Foreskin fibroblast (primary cell): ENCODE results near the genes SKP1 and JADE2.

- RRBS: no CpG with 5 or more reads among the region's 3 CpGs
These were observed 467 bp downstream of the LEAP2 start for GRCh38 chr5:132873908-132874362.

GRCh38 chr5:132934087-132935101 is 29.0 kb downstream of the AFF4 start:
- RRBS: no CpG with 5 or more reads among the region's 18 CpGs

GRCh38 chr5:133043670-133044038 is 8.2 kb upstream of the HSPA4 start:
- RRBS: no CpG with 5 or more reads among the region's 2 CpGs

DNA sequence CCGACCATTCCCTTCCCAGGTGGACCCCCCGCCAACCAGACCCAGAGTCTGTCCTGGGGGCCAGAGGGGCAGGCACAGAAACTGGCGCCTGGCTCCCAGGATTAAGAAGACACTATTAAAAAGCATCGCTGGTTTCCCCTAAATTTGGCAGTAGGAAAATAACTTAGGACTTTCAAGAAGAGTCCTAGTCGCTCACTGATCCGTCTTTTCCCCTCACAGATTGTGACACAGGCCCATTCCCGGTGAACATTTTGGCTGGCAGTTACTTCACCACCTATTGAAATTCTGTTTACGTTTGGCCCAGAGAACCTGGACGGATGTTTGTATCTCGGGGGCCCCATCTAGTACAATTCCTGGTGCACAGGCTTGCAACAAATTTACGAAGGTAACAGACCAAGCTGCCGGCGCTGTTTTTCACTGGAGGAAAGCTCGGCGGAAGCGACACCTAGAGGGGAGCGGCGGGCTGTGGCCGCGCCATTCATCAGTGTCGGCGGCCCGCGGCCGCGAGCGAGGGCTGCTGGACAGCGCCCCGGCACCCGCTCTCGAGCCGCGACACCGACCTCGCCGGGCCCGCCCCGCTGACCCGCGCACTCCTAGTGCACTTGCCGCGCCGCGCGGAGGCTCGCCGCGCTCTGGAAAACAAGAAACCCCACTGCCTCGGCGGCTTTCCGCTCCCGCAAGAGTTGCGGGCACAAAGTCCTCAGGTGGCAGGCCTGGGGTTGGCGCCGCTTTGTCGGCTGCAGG is 1.5 kb downstream of the FSTL4 start:
- RRBS: 0% methylated on average over 7 of the region's 56 CpGs

- RRBS: no CpG with 5 or more reads among the region's 8 CpGs
These were observed 54.2 kb upstream of the VDAC1 start for GRCh38 chr5:134058937-134059481.

DNA sequence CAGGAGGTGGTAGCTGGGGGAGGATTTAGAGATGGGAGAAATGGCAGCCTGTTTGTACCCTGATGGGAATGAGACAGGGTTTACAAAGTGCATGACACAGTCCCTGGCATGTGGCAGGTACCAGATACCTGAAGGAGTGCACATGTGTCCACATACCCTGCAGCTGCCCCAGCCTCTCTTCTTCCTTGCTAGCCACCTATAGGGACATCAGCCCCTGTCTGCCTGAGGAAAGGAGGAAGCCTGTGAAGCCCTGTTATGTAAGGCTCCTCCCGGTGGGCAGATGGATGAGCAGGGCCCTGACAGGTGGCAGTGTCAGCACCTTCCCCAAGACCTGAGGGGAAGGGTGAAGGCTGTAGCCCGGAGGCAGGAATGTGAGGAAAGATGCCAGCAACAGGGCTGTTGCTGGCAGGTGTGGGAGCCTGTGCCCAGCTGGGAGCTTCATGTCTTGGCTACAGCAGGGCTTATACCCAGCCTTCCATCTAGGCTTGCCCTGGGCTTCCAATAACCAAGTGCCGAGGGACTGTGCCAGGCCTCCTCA is 21.7 kb downstream of the TCF7 start:
- RRBS: 83% methylated on average over 2 of the region's 3 CpGs

GRCh38 chr5:134151488-134152740 is 24.8 kb downstream of the SKP1 start:
- RRBS: no CpG with 5 or more reads among the region's 15 CpGs

DNA sequence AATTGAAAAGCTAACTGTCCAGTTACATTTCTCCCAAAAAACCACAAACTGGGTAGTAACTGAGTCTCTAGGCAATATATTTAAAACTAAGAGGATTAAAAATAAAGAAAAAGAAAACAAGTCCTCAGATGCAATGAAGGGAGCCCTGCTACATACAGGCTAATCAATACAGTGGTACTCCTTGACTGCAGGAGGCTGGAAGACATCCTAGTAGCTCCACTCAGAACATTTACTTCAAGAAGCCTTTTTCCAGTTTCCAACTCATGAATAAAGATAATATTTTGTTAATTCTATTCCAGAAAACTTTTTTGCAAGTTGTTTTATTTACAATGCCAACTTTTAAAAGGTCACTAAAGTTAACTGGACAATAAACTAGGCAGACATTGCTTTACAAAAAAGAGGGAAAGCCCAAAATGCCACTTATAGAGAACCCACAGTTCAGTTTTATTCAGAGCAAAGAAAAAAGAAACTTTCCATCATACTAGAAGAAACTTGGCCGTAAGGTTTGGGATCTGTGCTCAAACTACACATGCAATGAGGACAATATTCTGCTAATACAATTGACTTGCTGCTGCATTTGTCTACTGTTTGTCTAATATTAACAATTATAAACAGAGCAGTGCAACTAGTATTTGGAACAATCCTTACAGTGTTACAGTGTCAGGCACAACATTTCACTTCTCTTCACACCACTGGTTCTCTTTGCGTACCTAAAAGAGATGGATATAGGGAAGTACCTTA is 19.5 kb downstream of the SKP1 start:
- RRBS: no CpG with 5 or more reads among the region's 2 CpGs

DNA sequence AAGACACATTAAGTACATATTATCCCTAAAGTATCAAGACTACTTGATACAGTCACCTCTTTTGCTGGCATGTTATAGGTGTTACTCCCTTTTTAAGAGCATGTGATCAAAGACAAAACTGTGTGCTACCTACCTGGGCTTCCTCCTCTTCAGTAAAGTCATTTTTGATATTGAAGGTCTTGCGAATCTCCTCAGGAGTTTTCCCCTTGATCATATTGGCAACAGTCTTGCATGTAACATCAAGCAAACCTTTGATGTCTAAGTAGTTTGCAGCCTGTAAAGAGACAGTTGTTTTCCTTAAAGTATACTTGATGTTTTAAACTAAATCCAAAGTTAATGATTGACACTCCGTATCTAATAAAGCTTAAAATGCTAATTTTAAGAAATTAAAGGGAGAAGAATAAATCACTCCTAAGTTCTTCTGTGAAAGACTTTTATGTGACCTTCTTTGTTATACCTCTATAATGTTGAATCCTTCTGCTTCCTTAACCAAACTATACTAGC is 18.4 kb downstream of the SKP1 start:
- RRBS: no CpG with 5 or more reads among the region's 2 CpGs

DNA sequence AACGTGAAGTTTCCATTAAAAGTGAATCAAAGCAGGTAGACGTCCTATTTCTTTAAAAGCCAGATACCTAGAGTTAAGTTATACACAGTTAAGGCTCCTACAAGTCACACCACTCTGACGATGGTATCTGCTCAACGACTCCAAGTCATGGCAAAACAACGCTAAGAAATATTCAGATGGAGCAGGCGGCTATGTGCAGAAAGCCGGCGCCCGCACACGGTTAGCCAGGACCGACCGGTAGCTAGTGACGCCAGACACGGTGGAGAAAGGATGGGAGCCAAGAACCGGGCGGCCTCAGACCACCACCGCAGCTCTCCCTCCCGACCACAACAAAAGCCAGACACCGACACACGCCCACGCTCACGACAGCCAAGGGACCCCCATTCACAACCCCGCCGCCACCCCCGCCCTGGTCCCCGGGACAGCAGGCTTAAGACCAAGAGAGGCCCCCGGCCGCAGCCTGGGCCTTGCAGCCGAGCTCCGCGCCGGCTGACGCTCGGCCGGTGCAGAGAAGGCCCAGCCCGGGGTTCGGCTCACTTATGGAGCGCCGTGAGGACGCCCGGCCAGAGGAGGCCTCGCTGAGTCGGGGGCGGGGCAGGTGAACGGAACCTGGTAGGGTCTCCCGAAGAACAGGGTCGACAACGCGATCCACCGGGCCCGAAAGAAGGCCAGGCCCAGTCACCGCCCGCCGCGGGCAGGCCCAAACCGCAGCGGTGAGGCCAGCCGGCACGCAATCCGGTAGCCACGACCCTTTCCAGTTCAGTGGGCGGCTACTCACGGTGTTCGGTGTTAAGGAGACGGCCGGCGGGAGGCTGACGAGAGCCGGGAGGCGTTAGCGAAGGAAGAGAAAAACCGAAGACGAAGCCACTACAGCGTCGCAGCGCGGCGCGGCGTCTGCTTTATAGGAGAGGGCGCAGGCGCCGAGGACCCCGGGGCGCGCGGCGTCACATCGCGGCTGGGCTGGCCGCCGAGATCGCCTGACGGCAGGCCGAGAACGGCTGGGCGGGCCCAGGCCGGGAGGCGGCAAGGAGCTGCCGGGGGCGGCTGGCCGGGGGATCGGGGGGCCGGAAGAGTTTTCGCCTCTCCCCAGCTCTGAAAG is at the start of gene SKP1:
Gene SKP1 (minus strand): TSS at position 874 of the 1,099 bp plus-strand sequence.
- RRBS: 1% methylated on average over 55 of the region's 105 CpGs

GRCh38 chr5:134203923-134204246 is 22.0 kb downstream of the PPP2CA start:
- RRBS: no CpG with 5 or more reads among the region's 4 CpGs

GRCh38 chr5:134370176-134370877 is 1.0 kb upstream of the UBE2B start:
- RRBS: 100% methylated on average over 1 of the region's 6 CpGs

GRCh38 chr5:134377042-134377757 is 5.8 kb downstream of the UBE2B start:
- RRBS: no CpG with 5 or more reads among the region's 8 CpGs

DNA sequence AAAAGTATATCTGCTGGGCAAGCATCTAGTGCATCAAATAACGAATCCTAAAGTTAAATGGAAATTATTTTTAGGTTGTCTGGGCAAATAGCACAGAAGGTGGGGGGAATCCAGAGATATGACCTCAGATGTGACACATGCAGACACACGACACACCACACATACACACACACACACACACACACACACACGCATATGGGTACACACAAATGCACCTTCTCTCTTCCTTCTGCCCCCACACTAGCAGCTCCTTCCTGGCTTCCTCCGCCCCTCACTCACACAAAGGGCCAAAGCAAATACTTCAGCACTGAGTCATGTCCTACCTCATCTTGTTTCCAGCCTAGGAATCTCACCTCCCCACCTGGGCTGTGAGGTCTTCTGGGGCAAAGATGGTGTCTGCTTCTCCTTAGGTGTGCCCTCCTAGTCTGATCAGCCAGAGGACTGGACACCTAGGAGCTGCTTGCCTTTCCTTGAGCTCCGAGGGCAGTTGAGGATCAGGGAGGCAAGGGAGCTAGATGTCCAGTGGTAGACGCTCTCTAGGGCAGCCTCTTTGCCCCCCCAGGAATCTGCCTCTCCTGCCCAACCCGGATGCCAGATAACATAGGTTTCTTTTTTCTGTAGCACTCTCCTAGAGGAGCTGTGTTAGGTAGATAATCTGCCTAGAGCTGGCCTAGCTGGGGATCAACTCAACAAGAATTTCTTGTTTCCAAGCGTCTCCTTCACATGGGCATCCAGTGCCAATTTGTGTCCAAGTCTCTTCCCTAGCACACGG is 14.3 kb upstream of the JADE2 start:
- RRBS: no CpG with 5 or more reads among the region's 9 CpGs

DNA sequence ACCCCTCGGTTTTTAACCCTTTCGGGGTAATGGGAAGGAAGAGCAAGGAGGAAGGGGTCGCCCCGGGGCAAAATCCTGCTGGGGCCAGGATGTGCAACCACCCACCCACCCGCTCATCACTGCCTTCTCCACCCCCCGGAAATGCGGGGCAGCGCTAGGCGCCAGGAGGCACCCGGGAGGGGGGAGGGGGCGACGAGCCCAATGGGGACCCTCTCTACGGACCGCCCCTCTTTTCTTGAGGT is 1.0 kb upstream of the JADE2 start:
- RRBS: 1% methylated on average over 9 of the region's 14 CpGs

DNA sequence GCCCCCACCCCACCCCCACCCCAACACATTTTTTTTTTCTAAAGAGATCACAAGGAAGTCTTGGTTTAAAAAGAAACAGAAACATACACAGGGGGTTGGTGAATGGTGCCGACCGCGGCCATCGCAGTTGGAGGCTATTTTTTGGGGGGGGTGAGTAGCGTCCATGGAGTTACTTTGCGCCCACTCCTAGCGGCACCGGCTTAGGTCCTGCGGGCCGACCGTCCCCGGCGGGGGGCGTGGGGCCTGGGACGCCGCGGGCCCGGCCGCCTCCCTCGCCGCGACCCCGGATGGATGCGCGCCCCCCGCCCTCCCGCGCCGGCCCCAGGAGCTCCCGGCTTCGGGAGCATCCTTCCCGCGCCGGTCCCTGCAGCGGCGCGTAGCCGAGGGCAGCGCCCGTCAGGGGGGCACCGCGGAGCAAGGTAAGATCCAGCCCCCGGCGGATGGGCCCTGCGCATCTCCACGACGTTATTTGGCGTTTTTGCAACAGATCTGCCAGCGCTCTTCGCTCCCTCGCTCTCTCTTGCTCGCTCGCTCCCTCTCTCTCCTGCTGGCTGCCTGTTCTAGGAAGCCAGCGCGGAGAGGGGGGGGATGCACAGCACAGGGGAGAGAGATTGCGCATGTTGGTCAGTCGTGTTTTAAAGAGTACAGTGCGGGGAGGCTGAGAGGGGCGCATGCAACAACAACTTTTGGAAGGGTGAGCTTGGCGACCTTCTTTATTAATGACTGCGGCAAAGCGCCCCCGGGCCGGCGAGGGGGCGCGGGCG is at the start of gene JADE2:
Gene JADE2 (plus strand): TSS at position 78 of the 764 bp plus-strand sequence.
- RRBS: 3% methylated on average over 16 of the region's 68 CpGs

DNA sequence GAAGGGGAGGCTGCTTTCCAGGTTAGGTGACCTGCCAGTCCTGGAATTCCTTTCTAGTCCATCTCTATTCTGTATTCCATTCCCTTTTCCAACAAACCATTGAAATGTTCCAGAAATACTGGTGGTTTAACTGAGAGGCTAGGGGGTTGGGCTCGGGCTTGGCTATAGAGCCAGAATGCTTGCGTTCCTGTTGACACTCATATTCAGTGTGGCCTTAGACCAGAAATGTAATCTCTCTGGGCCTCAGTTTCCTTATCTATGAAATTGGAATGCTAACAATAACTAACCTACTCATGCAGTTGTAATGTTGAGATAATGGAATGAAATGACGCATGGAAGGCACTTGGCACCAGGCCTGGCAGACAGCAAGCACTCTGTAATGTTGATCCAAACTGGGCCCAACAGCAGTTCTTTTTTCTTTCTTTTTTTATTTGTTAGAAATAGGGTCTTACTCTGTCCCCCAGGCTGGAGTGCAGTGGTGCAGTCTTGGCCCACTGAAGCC is 26.8 kb downstream of the JADE2 start:
- RRBS: no CpG with 5 or more reads among the region's 3 CpGs

DNA sequence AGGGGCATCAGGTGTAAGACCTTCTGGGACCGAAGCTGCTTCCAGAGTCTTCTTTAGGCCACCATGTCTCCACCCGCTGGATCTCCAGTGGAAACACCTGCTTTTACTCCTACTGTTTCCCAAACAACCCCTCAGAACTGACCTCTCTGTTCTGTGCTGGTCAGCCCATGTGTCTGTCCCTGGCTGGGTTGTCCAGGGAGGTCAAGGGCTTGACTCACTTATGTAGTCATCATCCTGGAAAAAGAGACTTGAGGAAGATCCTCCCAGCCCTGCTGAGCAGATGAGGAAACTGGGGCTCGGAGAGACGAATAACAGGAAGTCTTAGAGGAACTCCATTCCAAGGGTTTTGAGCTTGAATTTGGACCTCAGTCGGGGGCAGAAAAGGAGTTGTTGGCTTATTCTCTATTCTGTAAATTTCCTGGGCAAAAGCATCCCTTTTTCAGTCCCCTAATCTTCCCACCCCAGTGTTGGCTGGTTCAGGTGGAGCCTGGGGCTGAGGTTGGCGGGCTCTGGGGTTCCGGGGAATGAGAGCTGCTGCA is 42.6 kb downstream of the JADE2 start:
- RRBS: no CpG with 5 or more reads among the region's 7 CpGs

GRCh38 chr5:134578214-134578710 is 52.8 kb downstream of the JADE2 start:
- RRBS: no CpG with 5 or more reads among the region's 15 CpGs

DNA sequence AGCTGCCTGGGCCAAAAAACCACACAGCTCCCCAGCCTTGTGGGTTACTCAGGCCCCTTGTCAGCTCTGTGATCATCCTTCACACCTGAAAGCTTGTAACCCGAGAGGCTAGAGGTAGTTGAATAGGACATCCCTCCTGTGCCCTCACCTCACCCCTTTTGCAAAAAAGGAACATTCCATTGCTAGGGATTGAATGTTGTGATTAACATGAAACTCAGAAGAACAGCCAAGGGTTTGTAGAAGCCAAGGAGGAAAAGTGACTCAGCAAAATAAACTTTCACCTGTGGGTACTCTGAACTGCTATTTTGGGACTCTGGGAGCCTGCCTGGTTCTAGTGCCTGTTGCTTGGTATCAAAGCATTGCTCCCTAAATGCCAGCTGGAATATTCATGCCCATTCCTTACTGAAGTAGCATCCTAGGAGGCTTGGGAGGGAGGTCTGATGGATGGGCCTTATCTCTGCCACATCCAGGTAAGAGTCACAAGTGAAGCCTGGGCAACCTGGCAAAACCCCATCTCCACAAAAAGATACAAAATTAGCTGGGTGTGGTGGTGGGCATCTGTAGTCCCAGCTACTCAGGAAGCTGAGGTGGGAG is 40.2 kb downstream of the SAR1B start:
- RRBS: no CpG with 5 or more reads among the region's 1 CpG